SK-MEL-5 (cell line): ENCODE measurements around a stretch of chr14.

GRCh38 chr14:68507720-68508125 is 285.1 kb downstream of the ZFP36L1 start:
RAMPAGE:
- cytosol, long total RNA, result no peak
- long total RNA, result no peak
- nucleus, long total RNA, result no peak

DNA sequence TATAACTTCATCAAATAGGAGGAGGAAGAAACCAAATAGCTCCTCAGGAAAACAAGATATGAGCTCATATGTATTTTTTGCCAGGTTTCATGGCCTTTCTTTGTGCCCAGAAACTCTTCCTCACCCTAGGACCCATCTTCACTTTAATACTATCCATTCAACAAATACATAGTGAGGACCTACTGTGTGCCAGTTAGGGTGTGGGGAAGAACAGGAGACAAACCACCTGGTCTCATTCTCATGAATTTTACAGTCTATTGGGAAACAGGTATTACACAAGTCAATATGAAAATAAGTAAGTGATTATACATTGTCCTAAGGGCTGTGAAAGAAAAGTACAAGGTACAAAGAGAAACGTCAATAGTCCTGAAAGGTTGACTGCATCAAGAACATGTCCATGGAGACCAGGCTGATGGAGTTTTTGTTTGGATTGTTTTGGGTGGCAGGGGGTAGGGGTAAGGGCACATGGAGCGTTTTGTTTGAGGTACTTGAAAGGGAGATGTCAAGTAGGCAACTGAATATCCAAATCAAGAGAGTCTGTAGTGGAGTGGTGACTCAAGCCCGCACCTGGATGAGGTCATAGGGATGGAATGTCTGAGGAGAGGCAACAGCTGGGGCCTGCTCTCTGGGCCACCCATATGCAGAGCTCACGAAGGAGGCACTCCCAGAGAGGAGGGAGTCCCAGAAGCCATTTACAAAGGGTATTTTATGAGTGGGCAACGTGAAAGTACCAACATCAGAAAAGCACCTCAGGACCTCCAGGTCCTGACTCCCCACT is 272.1 kb downstream of the ZFP36L1 start:
RAMPAGE:
- cytosol, long total RNA, result no peak
- long total RNA, result no peak
- nucleus, long total RNA, result no peak

DNA sequence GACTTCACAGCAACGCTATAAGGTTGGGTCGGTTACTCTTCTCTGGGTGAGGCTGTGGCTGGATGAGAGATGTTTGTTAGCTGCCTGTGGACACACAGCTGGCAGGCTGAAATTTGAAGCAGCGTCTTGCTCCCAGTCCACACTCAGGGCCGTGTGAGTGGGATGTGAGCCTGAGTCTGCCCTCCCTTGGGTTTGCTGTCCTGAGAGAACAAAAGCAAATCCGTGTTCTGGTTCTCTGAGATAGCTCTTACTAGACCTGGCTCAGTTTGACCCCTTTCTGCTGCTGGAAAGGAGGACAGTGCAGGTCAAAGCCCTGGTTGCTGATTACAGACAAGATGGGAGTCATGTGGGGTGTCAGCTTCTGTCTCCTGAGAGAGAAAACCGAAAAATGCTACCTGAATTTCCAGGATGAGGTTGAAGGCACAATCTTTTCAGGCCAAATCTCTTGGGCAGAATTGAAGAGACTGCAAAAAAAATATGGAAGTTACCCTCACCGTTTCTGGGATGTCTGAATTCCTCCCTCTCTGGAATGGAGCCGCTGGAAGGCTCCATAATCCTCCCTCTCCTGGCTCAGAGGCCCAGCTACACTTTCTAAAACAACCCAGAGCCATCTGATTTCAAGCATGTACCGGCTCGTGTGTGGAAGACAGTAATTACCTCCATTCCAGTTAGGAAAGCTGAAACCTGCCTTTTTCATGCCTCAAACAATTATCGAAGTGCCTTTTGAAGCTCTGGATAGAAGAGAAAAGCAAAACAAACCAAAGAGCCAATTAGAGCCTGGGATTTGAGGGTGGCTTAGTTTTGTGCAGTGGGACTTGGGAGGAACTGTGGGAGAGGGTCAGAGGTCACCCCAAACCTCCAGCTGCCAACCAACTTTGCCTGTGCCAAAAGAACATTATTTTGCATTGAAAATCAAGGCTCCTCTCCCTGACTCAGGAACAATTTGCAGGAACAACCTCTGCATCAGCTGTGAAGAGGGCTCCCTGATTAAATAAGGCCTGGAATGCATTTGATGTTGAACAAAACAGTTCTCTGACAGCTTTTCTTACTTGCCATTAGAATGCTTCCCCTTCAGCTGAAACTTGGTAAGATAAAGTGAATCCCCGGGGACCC is 270.6 kb downstream of the ZFP36L1 start:
RAMPAGE:
- cytosol, long total RNA, result no peak
- long total RNA, result no peak
- nucleus, long total RNA, result no peak

GRCh38 chr14:68621380-68621950 is 171.4 kb downstream of the ZFP36L1 start:
RAMPAGE:
- cytosol, long total RNA, result no peak
- long total RNA, result no peak
- nucleus, long total RNA, result no peak

RAMPAGE:
- cytosol, long total RNA, result no peak
- long total RNA, result no peak
- nucleus, long total RNA, result no peak
Measured at GRCh38 chr14:68628725-68629567, 163.9 kb downstream of the ZFP36L1 start.

RAMPAGE:
- cytosol, long total RNA, result no peak
- long total RNA, result no peak
- nucleus, long total RNA, result no peak
Measured at GRCh38 chr14:68632234-68632530, 160.7 kb downstream of the ZFP36L1 start.

DNA sequence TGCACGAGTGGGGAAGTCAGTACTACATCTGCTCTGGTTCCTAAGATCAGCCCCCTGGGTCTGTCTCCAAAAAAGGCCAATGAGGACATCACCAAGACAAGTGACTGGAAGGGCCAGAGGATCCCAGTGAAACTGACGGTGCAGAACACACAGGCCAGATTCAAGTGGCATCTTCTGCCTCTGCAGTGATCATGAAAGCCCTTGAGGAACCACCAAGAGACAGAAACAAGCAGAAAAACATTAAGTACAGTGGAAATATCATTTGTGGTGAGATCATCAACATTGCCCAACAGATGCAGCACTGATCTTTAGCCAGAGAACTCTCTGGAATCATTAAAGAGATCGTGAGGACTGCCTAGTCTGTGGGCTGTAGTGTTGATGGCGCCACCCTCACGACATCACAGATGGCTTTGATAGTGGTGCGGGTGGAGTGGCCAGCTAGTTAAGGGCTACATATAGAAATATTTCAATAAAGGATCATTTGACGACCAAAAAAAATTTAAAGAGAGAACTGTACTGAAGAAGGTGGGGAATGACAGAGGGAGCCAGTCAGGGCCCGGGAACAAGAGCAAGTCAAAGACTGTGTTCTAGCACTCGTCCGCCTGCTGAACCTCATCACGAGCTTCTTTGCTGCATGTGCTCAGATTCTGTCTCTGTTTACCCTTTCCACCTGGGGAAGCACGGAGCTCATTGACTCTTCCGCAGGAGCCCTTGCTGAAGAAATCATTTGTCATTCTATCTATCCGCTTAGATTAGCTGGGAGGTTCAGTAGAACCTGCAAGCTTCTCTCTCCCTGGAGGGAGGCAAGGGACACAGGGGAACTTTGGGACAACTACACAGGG is 99.5 kb downstream of the ZFP36L1 start:
RAMPAGE:
- cytosol, long total RNA, result no peak
- long total RNA, result no peak
- nucleus, long total RNA, result no peak

DNA sequence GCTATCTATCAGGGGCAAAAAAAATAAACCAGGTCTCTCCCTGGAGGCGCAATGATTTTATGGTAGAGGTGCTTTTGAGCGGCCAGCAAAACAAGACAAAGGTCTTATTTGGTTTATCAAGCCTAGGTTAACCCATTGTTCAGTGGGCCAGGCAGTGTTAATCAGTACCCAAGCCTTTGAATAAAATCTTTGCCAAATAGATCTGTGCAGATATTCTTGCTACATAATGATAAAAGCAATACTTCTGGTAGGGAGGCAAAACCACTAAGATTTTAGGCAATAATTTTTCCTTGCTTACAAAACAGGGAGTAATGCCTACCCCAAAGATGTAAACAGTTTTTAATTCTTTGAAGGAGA is 69.6 kb downstream of the ZFP36L1 start:
RAMPAGE:
- cytosol, long total RNA, result no peak
- long total RNA, result no peak
- nucleus, long total RNA, result no peak

GRCh38 chr14:68791787-68792153 is 1.1 kb downstream of the ZFP36L1 start:
RAMPAGE:
- cytosol, long total RNA, result no peak
- long total RNA, result no peak
- nucleus, long total RNA, result no peak

DNA sequence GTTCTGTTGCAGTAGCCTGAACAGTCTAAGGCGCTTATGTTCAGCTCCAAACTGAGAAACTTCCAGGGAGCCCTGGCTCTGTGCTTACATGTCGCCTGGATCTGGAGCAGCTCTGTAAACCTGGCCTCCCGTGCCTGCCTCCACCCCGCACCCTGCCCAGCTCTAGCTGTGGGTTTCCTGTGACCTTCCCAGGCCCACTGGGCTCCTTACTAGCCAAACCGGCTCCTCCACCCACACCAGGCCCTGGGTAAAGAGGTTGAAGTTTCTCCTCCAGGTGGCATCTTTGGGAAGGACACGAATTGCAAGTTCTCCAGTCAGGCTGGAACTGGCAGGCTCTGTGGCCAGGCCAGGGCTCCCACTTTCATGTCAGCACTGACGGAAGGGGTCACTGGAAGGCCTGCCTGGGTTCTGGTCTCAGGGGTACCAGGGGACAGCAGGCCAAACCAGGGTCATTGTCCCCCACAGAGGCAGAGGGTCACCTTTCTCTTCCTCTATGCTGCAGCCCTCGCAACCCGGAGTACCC is 60.9 kb upstream of the ZFP36L1 start:
RAMPAGE:
- cytosol, long total RNA, result no peak
- long total RNA, result no peak
- nucleus, long total RNA, result no peak

DNA sequence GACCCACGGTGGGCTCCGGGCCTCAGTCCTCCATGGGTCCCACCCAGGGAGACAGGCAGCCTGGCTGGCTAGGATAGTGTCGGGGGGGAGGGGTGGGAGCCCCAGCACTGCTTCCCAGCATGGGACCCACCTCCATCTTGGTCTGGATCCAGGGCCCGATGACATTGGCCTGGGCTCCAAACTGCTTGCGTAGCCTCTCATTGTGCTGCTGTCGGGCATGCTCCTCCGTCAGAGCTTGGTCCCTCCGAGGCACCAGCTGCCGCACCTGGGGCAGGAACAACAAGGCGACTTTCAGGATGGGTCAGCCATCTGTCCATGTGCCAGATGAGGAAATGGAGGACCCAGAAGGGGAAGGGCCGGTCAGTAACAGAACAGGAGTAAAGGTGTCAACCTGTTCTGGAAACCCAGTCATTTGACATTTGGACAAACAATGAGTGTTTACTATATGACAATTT is 89.5 kb upstream of the ZFP36L1 start:
RAMPAGE:
- cytosol, long total RNA, result no peak
- long total RNA, result no peak
- nucleus, long total RNA, result no peak

DNA sequence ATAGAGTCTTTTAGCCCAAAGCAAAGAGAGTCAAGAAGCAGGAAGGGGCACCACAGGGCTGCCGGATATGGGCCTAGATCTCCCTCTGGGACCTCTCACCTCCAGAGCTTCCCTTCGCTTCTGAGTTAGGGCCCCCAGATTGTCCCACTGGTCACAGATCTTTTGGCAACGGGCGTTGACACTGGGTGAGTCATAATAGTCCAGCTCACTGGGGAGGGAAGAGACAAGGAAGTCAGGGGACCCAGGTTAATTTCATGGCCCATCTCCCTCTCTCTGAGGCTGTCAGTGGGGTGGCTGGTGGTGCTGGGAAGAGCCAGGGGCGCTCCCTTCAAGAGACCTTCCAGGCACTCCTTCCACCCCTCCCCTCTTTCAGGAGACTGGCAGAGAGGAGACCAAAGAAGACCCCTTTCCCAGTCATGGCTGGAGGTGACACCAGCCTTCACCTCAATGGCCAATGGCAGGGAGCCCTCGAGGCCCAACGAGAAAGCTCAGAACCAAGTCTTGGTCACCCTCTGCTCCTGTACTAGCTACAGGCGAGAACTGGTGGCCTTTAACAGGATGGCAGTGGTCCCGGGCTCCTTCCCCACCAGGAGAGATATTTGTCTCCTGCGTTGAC is 91.9 kb upstream of the ZFP36L1 start:
RAMPAGE:
- cytosol, long total RNA, result no peak
- long total RNA, result no peak
- nucleus, long total RNA, result no peak

RAMPAGE:
- cytosol, long total RNA, result no peak
- long total RNA, result no peak
- nucleus, long total RNA, result no peak
Measured at GRCh38 chr14:68885777-68886151, 92.9 kb upstream of the ZFP36L1 start.

DNA sequence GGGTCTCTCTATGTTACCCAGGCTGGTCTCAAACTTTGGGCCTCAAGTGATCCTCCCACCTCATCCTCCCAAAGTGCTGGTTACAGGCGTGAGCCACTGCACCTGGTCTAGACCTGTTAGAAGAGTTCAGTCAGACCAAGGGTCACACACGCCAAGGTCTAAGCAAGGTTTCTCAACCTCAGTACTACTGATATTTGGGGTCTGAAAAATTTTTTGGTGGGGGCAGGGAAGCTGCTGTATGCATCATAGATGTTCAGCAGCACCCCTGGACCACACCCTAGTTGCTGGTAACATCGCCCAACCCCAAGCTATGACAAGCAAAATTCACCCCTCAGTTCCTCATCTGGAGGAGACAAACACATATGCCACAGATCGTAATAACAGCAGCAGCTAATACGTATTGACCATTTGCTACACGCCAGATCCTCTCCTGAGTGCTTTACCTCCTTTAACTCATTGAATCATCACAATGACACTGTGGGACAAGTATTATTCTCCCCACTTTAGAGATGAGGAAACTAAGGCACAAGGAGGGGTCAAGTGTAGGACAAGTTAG is 46.5 kb downstream of the ACTN1 start:
RAMPAGE:
- cytosol, long total RNA, result no peak
- long total RNA, result no peak
- nucleus, long total RNA, result no peak

DNA sequence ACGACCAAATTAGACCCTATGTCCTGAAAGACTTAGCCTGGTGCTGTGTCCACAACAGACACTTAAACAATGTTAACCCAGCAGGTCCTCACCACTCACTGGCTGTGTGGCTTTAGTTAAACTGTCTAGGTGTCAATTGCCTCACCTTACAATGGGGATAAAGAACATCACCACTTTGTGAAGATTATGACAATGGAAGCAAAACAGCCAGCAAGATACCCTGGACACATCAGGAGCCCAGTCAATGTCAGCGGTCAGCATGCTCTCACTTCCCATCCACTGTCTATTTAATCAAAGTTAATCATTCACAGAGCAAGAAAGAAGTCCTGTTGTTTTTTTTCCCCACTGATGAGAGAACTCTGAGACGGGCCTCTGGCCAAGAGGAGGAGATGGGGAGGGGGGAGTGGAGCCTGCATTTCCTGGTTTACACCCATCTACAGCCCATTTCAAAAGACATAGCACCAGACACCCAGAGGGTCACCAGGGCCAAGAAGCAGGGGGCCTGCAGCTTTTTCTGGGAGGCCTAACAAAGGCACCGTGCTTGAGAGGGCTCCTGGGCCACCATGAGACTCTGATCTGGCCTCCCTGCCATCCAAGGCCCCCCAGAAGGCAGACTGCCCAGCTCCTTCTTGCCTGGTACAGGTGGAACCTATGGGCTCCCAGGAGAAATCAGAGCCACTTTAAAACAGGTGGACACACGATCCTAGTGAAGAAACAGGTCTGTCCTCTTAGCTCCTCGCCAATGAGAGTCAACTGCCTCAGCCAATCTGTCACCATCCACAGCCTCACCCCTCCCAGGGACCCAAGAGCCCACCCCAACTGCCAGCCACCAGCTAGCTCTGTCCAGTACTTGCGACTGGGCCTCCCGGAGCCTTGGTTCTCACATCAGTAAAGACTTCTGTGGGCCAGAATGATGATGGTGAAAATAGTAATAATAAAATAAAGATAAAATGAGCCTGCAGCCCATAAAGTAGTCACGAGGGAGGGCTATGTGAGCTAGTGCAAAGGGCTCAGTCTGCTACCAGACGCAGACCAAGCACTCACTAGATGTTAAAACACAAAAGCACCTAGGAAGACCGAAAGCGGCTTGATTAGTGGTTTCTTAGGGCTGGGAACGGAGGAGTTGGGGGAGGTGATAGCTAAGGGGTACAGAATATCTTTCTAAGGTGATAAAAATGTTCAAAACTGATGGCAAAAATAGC is 40.2 kb downstream of the ACTN1 start:
RAMPAGE:
- cytosol, long total RNA, result no peak
- long total RNA, result no peak
- nucleus, long total RNA, result no peak

GRCh38 chr14:68942323-68943212 is 36.5 kb downstream of the ACTN1 start:
RAMPAGE:
- cytosol, long total RNA, result no peak
- long total RNA, result no peak
- nucleus, long total RNA, result no peak

DNA sequence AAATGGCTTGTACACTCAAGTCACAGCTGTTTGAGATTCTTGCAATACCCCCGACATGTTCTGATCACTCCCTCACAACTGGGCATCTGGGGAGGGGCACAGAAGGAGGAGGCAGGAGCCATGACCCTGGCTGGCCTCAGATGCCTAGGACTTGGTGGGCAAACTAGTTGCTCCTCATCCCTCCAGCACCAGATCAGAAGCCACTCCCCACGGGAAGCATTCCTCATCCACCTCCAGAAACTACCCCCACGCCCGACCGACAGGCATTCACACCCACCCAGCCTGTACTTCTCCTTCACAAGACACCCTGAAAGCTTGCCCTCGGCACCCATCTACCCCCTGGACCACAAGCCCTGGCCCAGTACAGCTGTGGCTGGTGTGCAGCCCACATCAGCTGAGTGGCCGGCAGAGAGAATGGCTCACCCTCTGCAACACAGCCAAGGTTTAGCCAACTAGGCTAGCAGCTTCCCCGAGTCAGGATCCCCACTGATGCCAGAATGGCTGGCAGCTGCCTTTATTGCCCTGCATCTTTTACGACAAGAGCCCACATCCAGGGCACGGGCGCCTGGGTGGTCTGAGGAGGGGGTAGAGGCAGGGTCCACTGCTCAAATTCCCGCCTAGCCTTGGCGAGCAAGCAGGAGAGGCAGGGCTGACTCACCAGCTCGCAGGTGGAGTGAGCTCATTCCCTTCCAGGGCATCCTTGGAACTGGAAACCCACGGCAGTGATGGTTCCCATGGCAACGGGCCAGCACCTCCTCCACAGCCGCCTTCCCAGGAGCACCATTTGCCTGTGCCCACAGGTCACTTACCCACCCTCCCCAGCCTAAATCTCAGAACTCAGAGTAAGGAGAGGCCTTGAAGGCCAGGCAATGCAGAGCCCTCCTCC is 17.2 kb downstream of the ACTN1 start:
RAMPAGE:
- cytosol, long total RNA, result no peak
- long total RNA, result no peak
- nucleus, long total RNA, result no peak

DNA sequence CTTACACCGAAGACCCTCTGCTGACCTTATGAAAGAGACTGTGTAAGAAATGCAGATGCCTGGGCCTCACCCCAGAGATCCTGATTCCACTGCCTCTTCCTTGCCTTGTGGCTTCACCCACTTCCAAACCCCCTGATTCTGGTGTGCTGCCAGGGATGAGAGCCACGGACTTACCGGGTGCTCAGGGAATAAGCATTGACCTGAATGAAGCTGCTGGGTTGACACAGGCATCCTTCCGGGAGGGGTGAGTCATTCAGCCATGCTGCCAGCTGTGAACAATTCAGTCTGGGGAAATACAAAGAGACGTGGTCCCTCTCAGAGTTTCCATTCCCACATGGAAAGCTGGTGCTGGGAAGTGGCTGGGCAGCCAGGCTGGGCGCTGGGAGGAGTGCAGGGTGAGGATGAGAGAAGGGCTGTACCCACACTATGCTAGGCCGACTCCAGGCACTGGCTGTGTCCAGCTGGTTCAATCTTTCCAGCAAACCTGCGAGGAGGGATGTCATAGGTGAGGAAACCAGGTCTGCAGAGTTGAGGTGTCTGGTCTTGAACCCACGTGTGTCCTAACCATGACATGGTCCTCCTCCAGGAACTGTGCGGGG is 26.6 kb upstream of the ACTN1 start:
RAMPAGE:
- cytosol, long total RNA, result no peak
- long total RNA, result no peak
- nucleus, long total RNA, result no peak

DNA sequence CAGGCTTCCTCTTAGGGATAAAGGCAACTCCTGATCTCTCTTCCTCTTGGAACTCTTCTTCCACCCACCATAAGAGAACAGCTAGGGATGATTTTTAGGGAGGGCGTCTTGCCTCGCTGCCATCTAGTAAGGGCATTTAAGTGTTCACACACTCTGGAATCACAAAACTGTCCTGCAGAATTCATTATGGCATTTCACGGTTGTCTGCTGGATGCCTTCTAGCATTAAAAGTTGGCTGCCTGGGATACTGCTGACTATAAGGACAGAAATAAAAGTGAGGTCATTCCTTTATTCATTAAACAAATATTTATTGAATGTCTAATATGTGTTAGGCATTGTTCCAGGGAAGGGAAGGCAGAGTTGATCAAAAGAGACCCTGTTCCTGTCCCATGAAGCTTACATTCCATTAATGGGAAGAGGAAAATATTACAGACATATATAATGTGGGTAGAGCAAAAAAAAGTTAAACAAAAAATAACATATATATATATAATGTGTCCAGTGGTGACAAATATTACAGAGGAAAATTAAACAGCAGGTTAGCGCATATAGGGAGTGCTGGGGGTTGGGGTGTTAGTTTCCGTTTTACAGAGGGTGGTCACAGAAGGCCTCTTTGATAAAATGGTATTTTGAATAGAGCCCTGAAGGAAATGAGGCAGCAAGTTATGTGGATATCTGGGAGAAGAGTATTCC is 73.4 kb downstream of the DCAF5 start:
RAMPAGE:
- cytosol, long total RNA, result no peak
- long total RNA, result no peak
- nucleus, long total RNA, result no peak

DNA sequence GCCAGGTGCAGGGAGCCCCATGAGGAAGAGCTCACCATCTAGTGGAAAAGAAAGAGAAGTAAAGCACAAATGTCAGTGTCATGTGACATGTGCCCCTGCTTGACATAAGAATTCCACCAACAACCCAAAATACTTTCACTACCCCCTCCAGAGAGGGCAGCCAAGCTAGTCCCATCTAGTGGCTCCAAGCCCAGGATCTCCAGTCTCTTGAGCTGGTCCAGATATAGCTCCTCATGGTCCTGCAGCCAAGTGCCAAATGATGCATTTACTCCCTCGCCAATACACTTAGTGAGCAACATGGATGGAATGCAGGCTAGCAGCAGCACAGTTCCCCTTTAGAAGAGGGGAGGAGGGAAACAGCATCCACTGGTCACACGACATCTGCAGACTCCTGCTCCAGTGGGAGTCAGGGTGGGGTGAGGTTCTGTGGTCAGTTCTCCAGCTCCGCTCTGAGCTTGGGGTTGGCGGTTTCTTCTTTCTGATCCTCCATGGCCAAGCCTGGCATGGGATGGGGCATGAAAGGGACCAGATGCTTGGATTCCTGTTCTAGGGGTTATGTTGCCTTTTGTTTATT is 57.1 kb downstream of the GALNT16 start:
RAMPAGE:
- cytosol, long total RNA, result no peak
- long total RNA, result no peak
- nucleus, long total RNA, result no peak